Hepatocyte (in vitro differentiated cells and primary cell): ENCODE results near the genes HSPA8, OR8D4, OR10S1, PANX3 and NRGN.

- RAMPAGE, long total RNA: no peak
- RRBS: no CpG with 5 or more reads among the region's 7 CpGs
These were observed 2.2 kb downstream of the HSPA8 start for GRCh38 chr11:123059811-123060134.

- RAMPAGE, long total RNA: start-site peak on the minus strand at chr11:123062132-123062140, 406 and 1,634 reads in 2 replicates
- RRBS: under 1% methylated on average over 14 of the region's 58 CpGs
These were observed at the start of gene HSPA8 for GRCh38 chr11:123061115-123062257. Gene HSPA8 (minus strand): TSS chr11:123062136.

DNA sequence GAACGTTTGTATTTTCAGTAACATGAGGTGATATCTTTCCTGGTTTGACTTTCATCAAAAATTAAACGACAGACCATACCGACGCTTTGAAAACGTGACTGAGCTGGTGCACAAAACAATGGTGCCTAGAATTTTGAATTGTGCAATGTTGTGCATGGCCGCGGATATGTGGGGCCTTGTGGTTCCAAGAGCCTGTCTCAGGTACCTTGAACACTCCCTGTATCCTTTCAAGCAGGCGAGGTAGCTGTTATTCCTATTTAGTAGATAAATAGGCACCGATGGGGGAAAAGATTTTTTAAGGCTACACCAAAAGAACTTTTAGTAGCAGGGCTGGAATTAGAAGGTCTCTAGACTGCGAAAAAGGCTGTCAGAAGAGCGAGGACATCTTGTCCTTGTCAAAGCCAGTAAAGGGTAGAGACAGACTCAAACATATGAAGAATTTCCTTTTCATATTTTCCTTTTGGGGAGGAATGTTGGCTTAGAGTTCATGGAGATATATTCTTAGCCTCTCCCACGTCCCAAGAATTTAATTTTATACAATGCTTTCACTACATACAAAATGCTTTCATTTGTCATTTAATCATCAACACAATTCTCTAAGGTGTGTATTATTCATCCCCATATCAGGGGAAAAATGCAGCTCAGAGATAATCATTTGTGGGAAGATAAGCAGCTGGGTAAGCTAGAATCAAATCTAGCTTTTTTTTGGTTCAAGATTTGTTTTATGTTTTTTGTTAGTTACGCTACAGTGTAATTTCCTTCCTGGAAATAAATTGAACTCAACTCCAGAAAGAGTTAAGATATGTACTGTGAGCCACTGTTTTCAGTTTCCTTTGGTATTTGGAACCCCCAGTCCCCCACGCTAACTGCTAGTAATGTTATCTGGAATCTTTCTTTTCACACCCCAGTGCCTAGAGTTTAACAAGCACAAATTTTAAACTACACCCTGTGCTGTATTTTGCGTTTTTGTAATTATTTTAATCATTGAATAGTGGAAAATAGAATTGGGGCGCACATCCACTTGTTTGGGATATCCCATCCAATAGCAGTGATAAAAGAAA, 1.7 kb upstream of the HSPA8 start:
- RAMPAGE, long total RNA: no peak
- RRBS: no CpG with 5 or more reads among the region's 16 CpGs

GRCh38 chr11:123100314-123101001, 38.5 kb upstream of the HSPA8 start:
- RAMPAGE, long total RNA: no peak
- RRBS: no CpG with 5 or more reads among the region's 10 CpGs

- RAMPAGE, long total RNA: no peak
- RRBS: no CpG with 5 or more reads among the region's 4 CpGs
These were observed 41.4 kb upstream of the HSPA8 start for GRCh38 chr11:123103420-123103715.

- RAMPAGE, long total RNA: no peak
- RRBS: no CpG with 5 or more reads among the region's 10 CpGs
These were observed 107.7 kb upstream of the CLMP start for GRCh38 chr11:123302669-123303198.

- RAMPAGE, long total RNA: no peak
- RRBS: no CpG with 5 or more reads among the region's 3 CpGs
These were observed 44.1 kb downstream of the GRAMD1B start for GRCh38 chr11:123474100-123474680.

DNA sequence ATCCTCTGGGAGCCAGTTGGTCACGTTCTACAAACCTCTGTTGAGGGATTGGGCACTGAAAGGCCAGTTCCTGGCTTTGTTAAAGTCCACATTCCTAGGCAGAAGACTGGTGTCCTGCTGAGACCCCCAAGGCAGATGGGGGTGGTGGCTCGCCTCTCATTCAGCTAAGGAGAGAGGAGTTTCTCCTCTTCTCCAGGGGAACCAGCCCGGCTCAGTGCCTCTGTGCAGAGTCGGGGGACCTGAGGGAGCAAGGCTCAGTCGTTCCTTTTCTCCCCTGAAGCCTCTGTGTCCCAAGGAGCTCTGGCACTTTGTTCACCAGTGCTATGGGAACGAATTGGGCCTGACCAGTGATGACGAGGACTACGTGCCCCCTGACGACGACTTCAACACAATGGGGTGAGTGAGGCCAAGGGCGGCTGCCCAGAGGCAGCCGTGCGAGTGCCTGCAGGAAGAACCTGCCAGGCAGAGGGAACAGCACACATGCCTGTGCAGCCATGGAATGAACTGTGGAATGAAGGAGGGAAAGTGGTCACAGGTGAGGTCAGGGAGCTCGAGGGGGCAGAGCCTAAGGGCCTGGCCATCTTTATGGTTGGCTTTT, 51.2 kb downstream of the SCN3B start:
- RAMPAGE, long total RNA: no peak
- RRBS: no CpG with 5 or more reads among the region's 14 CpGs

DNA sequence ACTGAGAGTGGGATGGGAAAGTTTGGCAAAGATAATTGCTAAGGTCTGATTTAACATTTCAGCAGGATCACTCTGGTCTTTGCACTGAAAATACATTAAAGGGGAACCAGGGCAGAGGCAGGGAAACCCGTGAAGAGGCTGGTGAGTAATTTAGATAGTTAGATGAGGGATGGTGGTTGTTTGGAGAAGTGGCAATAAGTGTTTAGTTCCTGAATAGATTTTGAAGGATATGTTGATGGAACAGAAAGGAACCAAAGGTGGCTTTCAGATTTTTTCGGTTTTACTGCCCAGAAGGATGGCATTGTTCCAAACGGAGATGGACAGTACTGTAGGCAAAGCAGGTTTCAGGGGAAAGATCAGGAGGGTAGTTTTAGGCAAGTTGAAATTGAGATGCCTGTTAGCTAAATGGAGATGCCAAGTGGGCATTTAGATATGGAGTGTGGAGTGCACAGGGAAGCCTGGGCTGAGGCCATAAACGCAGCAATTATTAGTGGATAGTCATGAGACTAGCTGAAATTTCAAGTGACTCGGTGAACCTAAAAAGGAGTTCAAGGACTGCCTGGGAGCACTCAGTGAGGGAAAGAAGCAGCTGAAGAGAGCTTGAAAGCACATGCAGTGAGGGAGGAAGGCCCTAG, 50.6 kb downstream of the SCN3B start:
- RAMPAGE, long total RNA: no peak
- RRBS: no CpG with 5 or more reads among the region's 5 CpGs

- RAMPAGE, long total RNA: no peak
- RRBS: no CpG with 5 or more reads among the region's 12 CpGs
These were observed 41.2 kb downstream of the SCN3B start for GRCh38 chr11:123613059-123613868.

GRCh38 chr11:123734185-123735019, 7.1 kb downstream of the ZNF202 start:
- RAMPAGE, long total RNA: no peak
- RRBS: no CpG with 5 or more reads among the region's 2 CpGs

GRCh38 chr11:123742236-123742801, 859 bp upstream of the ZNF202 start:
- RAMPAGE, long total RNA: no peak
- RRBS: no CpG with 5 or more reads among the region's 8 CpGs

- RAMPAGE, long total RNA: no peak
- RRBS: no CpG with 5 or more reads among the region's 2 CpGs
These were observed at the start of gene OR8D4 for GRCh38 chr11:123901959-123902376. Gene OR8D4 (plus strand): TSS chr11:123902167.

DNA sequence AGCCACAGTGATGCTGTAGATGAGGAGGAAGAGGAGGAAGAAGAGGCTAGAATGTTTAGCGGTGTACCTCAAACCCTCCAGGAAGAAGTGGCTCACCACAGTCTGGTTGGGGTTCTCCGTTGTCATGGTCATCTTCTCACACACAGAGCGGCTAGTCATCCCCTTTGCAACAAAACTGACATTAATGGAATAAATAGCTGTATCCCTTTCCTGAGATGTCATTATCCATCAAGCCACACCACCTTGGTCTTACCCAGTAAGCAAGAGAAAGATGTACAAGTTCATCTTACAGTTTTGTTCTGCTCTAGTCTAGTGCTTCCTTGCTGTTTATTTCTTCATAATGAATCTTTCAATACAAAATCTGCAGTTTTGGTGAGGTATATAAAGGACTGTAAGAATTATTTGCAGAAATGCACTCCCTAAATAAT, at the start of gene OR10S1:
Gene OR10S1, minus strand, starts transcription at position 249 of the 428 bp plus-strand sequence.
- RAMPAGE, long total RNA: no peak
- RRBS: no CpG with 5 or more reads among the region's 3 CpGs

DNA sequence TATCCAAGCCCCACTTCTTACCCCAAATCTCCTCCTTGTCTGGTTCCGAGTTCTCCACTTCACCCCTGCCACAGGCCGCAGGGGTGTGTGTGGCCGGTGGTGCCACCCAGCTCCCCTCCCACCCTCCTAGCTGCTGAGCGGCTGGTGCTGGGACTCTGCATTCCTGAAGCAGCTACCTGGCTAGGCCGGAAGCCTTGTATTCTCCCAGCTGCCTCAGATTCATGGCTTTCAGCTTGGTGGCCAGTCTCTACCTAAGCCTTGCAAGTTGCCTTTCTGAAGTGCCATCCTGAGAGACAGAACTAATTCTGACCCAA, 690 bp downstream of the VWA5A start:
- RAMPAGE, long total RNA: no peak
- RRBS: 27% methylated on average over 1 of the region's 5 CpGs

DNA sequence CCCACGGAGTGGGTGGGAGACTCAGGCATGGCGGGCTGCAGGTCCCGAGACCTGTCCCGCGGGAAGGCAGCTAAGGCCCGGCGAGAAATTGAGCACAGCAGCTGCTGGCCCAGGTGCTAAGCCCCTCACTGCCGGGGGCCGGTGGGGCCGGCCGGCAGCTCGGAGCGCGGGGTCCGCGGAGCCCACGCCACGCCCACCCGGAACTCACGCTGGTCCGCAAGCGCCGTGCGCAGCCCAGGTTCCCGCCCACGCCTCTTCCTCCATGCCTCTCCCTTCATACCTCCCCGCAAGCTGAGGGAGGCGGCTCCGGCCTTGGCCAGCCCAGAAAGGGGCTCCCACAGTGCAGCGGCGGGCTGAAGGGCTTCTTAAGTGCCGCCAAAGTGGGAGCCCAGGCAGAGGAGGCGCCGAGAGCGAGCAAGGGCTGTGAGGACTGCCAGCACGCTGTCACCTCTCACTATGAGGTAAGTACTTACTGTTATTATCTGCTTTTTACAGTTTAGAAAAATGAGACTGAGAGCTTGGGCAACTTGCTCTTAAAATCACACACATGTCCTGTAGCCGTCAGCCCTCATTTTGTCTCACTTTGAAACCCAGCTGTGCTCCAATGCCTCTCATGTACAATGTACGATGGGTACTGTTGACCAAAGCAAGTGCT, 12.2 kb upstream of the OR10D3 start:
- RAMPAGE, long total RNA: no peak
- RRBS: 87% methylated on average over 7 of the region's 38 CpGs

- RAMPAGE, long total RNA: no peak
- RRBS: no CpG with 5 or more reads among the region's 5 CpGs
These were observed at the start of gene PANX3 for GRCh38 chr11:124611267-124611589. Gene PANX3 (plus strand): TSS chr11:124611428.

GRCh38 chr11:124632513-124633799, 10.3 kb downstream of the TBRG1 start:
- RAMPAGE, long total RNA: no peak
- RRBS: no CpG with 5 or more reads among the region's 6 CpGs

DNA sequence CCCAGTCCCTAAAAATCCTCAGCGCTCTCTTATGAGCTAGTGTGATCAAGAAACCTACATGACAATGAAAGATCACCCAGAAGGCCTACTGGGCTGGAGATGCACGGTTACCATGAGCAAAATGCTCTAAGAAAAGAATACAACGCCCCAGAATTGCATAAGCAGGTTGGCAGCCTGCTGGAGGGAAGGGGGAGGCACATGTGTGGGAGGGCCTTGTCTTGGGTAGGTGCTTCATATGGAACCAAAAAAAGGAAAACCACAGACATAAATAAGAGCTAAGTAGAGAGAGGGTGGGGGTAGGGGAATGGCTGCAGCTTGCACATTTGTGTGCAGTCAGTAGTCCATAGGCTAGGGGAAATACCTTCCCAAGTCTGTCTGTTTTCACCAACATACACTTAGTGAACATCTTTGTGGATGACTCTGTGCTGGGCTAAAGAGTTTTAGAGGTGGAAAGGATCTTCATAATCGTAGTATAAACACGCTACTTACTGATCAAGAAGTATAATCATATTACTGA, 2.8 kb downstream of the SIAE start:
- RAMPAGE, long total RNA: no peak
- RRBS: no CpG with 5 or more reads among the region's 5 CpGs

DNA sequence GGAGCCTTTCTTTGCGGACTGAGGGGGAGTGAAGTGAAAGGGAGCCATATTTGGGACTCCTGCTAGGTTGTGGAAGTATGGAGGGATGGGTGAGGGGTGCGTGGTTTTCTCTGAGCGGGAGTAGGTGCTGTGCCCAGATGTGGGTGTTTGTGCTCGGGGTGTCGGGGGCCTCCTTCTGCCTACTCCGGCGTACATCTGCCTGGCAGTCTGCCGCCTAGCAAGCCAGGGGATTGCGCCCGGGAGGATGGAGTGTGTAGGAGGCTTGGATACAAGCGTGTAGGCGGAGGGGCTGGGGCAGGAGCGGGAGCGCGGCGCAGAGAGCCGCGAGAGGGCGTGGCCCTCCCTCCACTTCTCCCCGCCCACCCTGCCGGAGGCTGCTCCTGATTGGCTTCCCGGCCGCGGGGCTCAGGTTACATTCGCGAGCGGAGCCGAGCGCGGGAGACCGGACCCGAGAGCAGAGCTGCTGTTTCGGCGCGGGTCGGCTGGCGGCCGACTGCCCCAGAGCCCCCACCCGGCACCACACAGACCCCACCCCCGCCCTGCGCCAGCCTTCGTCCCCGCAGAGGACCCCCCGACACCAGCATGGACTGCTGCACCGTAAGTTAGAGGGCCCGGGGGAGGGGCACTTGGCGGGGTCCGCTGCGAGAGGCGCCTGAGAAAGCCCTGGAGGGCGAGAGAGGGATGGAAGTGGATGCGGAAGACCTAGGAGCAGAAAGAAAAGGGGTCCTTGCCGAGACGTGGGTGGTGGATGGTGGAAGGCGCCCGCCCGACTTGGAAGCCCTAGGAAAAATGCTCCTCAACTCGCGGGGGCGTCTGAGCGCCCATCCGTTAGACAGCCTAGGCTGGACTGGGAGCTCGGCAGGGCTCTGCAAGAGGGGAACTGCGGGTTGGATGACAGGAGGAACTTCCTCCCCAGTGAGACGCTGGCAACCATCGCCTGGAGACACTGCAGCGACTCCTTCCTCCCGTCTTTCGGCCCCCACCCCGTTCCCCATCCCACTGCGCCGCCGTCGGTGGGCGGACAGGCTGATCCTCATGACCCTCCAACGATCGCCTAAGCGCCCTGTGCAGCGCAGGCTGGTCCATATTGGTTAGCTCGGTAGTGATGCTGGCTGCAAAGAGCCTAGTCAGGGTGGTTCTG, at the start of gene NRGN:
Gene NRGN, plus strand, starts transcription at position 440 of the 1,141 bp plus-strand sequence.
- RAMPAGE, long total RNA: no peak
- RRBS: 2% methylated on average over 27 of the region's 80 CpGs